Umbilical cord (tissue), 2 donors: Measurements from ENCODE around the genes TTLL7 and PRKACB.

GRCh38 chr1:77877418-77877898, 11.0 kb upstream of the NEXN start:
- RAMPAGE, long total RNA: no peak

DNA sequence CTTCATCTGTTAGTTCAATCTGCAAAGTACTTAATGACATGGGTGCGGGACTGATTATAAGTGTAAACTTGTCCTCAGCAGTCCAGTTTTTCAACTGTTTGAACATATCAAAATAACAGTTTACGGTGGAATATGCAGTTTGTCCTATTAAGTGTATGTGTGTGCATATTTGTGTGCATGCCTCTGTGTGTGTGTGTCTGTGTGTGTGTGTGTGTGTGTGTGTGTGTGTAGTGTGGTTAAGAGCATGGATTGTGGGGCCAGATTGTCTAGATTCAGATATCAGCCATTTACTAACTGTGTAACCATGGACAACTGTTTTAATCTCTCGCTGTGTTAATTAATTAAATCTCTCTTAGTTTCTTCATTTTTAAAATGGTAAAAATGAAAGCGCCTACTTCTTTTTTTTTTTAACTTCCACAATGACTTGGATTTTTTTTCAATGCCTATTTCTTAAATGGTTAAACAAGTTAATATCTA, 39.0 kb downstream of the NEXN start:
- RAMPAGE, long total RNA: no peak

GRCh38 chr1:77936070-77936440, 42.8 kb downstream of the FUBP1 start:
- RAMPAGE, long total RNA: no peak

- RAMPAGE, long total RNA: no peak
These were observed 36.5 kb downstream of the FUBP1 start for GRCh38 chr1:77942349-77942793.

- RAMPAGE, long total RNA: no peak
These were observed 24.0 kb downstream of the GIPC2 start for GRCh38 chr1:78069692-78070175.

- RAMPAGE, long total RNA: no peak
These were observed 76.1 kb downstream of the GIPC2 start for GRCh38 chr1:78121672-78122479.

DNA sequence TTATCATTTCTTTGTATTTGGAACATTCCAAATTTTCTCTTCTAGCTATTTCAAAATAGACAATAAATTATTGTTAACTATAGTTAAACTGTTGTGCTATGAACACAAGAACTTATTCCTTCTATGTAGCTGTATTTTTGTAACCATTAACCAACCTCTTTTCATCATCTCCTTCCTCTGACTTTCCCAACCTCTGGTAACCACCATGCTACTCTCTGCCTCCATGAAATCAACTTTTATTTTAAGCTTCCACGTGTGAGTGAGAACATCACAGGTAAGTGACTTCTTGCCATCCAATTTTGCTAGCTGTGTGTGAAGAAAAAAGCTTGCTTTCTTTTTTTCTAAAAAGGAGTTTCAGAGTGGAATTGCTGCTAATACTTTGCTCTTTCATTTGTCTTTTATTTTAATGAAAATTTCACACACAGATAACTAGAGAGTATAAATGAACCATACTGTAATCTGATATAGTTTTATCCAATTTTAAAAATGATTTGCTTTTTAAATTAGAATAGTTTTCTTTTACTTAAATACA, 516 bp downstream of the IFI44L start:
- RAMPAGE, long total RNA: no peak

DNA sequence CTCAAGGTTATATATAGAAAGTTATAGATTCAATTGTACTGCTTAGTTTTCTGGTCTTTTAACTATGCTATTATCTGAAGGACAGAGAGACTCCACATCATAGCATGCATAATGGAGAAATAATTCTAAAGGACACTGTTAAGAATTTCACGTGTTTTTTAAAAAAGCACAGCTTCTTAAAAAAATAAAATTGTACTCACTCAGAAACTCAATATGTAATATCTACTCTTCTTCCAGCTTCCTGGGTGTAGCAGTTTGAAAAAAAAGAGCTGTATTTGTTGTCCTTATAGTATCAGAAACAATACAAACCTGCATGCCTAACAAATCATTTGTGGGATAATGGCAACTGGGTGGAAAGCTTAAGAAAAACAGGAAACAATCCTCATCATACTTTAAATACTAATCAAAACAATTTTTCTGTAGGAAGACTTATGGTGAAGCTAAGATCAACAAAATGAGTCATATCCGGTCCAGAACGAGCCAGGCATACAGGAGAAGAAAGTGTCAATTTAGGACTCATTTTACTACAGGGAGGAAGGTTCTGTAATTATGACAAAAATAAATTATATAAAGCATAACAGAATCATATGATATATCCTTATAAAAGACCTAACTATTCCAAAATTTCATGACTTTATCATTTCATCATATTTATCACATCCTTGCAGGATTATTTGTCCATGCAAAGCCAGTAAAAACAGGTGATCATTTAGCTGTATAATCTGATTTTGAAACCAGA, 181.8 kb upstream of the ADGRL4 start:
- RAMPAGE, long total RNA: no peak

GRCh38 chr1:80945139-80945528, 855.6 kb upstream of the ADGRL2 start:
- RAMPAGE, long total RNA: no peak

- RAMPAGE, long total RNA: no peak
These were observed 642.3 kb upstream of the ADGRL2 start for GRCh38 chr1:81158350-81158853.

GRCh38 chr1:81432143-81432459, 368.6 kb upstream of the ADGRL2 start:
- RAMPAGE, long total RNA: no peak

- RAMPAGE, long total RNA: no peak
These were observed 2.1 kb downstream of the ADGRL2 start for GRCh38 chr1:81802587-81803420.

- RAMPAGE, long total RNA: no peak
These were observed 3.1 kb downstream of the ADGRL2 start for GRCh38 chr1:81803781-81804235.

DNA sequence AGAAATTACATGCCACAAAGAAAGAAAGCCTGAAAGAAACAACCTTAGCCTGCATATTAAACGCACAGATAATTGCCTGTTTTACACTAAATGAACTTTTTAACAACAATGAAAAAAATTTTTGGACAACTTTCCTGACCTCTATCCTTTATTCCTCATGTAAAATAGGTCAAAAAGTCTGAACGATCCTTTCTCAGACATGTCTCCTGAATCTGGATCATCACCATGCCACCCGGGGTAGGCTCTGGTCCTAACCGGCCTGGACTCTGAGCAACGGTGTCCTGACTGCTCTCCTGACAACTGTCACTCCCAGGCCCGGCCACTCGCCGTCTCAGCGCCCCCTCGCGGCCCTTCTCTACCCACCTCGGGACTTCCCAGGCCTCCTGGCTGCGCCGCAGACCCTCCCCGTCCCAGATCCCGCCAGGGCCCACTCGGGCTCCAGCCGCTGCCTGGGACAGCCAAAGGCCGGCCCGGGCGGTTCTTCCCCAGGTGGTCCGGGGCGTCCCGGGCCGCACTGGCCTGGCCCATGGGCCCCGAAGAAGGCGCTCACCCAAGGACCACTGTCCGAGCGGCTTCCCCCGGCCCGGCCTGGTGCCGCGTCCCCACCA, 138.6 kb downstream of the TTLL7 start:
- RAMPAGE, long total RNA: no peak

DNA sequence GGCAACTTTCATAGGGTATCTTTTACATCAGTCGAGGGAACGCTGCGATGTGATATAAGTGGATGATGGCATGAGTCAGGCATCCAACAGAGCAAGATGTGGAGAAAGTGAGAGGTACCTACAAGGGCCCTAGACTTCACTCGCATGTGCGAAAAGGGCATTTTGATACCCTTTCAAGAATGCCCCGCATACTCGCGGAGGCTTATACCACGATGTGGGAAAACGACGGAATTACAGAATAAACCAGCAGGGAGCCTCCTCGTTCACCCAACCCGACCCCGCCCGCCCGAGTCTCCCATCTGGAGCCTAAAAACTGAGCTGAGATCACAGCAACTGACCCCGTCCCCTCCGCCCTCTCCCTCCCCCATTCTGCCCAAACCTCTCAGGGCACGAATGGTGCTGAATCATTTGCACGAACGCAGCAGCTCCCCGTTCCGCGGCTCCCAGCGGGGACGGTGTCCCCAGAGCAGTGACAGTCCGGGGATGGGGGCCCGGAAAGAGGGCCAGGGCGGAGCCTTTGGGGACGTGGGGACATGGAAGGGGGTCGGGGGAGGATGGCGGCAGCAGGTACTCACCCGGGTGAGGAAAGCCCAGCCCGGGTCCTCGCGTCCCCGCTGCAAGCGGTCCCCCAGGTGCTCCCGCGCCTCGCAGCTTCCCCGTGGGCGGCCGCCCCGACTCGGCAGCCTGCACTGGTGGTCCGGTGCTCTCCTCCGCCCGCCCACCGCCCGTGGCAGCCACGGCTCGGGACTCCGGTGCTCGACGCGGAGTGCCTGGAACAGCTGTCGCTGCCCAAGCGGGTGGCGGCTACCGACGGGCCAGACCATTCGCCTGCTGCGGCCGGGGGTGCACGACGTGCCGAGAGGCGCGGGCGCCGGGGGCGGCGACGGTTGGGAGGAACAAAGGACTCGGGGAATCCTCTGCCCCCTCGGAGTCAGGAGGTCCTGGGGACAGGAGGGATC, at the start of gene TTLL7:
TTLL7 (minus strand) TSS at position 777 of the 959 bp plus-strand sequence.
- RAMPAGE, long total RNA: no peak

DNA sequence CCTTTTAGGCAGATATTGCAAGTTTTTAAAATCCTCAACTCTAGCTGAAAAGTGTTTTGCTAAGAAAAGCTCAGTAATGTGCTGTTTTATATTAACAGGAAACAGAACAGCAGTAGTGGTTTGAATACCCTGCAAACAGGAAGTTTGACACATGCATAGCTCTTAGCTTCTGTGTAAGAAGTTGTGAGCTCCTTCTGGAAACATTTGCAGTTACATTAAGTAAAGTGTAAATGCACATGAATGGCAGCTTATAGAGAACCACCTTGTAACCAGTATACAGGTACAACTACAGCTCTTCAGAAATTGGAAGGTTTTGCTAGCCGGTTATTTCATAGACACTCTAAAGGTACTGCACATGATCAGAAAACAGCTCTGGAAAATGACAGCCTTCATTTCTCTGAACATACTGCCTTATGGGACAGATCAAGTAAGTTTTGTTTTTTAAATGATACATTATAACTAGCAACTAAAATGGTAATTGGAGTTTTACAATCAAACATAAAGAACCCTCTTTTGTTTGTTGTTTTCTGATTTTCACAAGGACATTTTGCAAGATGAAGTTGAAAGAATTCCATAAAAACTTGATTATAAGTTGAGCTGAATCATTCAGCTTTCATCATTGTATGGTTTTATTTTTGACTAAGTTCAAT, at the start of gene PRKACB:
PRKACB (plus strand) TSS at position 150 of the 650 bp plus-strand sequence.
- RAMPAGE, long total RNA: start-site peak on the plus strand centred at position 185 of the sequence, 102 bp wide, 39 and 25 reads in 2 replicates

GRCh38 chr1:84299446-84299738, 2.1 kb upstream of the SAMD13 start:
- RAMPAGE, long total RNA: no peak

- RAMPAGE, long total RNA: no peak
These were observed 46.5 kb upstream of the CTBS start for GRCh38 chr1:84620557-84621352.

GRCh38 chr1:84756435-84756768, 66.1 kb upstream of the SSX2IP start:
- RAMPAGE, long total RNA: no peak

- RAMPAGE, long total RNA: no peak
These were observed 40.1 kb upstream of the LPAR3 start for GRCh38 chr1:84932937-84933639.